Measurements from ENCODE around the gene FMC1.

DNA sequence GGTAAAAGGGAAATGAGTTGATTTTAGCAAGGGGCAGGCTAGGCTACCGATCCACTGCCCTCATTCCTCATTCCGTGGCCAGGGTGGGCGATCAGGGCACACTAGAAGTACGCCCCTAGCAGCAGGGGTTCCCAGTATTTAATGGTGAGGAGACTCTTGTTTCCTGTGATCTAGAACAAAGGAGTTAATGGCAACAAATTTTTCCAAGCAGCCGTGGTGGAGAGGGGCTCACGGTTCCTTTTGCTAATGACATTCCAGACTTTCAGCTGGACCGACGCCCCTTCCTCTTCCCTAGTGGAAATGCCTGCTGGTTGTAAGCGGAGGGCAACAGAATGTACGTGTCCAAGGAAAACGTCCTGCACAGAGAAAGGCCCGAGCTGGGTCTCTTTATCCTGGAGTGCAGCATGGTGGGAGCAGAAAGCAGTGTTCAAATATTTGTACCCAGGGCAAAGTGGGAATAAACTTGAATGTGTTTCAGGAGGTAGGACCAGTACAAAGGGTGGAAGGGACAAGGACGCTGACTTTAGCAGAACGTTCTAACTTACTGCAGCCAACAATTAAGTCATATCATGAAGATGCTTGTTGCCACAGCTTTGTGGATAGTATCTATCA is 30.3 kb upstream of the ZC3HAV1L start:
- PRO-cap = no peak

DNA sequence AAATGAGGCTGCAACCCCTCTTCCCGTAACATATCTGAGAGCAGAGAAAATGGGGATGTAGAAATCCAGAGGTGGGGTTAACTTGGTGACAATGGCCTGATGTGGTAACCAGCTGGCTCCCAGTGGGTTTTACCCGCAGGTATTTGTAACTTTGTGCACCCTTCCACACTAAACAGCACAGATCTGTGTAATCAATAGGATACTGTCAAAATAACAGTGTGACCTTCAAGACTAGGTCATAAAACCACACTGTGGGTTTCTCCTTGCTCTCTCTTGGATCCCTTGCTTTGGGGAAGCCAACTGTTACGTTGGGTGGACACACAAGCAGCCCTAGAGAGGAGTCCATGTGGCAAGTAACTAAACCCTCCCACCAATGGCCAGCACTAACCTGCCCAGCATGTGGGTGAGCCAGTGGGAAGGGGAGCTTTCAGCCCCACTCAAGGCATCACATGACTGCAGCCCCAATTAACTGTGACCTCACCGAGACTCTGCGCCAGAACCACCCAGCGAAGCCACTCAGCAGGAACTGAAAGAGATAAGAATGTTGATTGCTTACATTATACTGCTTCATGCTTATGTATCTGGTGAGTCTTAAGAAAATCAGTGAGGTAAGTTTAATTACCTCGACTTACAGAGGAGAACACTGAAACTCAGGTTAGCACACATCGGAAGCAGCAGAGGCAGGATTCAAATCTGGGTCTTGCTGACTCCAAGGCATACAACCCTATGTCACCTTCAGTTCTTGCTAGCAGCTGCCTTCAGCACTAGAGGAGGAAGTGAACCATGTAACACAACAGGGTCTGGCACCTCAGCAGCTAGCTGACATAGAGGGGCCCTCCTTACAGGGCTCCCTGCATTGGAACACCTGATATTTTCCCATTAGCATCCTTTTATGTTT is 9.4 kb upstream of the ZC3HAV1 start:
- PRO-cap = no peak

- PRO-cap = bidirectional peak, plus-strand start at chr7:139341317, minus-strand start at chr7:139341260; bidirectional peak, plus-strand start at chr7:139341863, minus-strand start at chr7:139341687
These were observed at the start of gene FMC1 for GRCh38 chr7:139340870-139341941. Gene FMC1, plus strand, starts transcription at chr7:139341337.

DNA sequence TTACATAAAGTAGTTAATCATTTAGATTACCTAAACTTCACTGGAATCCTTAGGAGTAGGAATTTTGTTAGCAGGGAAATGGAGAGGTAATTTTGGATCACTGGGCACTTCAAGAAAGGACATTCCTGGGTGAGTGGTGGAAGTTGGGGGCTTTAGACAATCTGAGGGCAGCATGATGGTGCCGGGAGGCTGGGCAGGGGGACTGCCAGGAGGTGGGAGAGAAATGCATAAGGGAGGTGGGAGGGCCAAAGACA is 3.1 kb downstream of the LUC7L2 start:
- PRO-cap = no peak

DNA sequence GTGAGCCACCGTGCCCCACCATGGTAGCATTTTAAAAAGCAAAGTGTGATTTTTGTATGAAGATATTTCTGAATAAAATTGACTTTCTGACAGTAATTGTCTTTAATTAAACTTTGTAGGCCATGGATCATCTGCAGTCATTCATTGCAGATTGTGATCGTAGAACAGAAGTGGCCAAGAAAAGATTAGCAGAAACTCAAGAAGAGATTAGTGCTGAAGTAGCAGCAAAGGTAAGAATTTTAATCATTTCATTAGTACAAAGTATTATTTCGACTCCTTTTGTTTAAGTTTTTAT is 42.3 kb downstream of the LUC7L2 start:
- PRO-cap = no peak

DNA sequence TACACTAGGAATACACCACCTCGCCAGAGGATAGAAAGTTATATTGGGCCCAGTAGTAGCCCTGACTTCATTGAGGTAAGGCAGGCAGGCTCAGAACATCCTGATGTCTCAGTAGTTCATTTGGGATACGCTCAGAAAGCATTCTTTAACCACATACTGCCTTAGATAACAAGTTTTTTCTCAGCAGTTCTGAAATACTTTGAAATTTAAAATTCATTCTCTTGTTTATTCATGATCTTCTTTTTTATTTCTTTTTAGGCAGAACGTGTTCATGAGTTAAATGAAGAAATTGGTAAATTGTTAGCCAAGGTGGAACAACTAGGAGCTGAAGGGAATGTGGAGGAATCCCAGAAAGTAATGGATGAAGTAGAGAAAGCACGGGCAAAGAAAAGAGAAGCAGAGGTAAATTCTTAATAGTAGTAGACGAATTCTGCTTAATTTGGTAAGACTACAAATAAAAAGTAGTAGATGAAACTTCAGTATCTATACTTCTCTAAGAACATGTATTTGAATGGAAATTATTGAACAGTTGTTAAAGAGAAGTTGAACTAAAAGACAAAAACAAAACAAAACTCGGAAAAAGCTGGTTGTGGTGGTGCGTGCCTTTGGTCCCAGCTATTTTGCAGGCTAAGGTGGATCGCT is 45.8 kb downstream of the LUC7L2 start:
- PRO-cap = no peak

GRCh38 chr7:139646921-139647552 is 123.6 kb downstream of the CLEC2L start:
- PRO-cap = no peak

DNA sequence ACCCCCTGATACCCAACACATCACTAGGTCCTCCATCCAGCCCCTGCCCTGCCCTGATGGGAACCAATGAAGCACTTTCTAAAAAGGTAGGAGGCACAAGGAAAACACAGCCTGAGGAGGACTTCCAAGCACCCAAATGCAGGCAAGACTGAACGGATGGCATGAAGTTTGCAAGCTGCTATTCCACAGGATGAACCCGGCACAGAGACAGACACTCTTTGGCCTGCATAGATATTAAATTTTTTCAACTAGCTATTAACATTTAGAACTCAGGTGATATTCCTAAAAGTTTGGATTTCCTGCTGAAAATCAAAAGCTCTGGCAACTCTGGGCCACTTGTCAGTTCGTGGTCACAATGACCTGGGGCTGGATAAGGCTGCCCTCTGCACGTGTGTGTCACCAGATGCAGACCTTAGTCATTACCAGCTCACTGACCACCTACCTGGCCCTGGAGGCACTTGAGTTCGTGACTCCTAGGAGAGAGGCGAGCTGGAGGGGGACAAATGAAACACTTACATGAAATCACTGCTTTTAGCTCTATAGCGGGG is 126.6 kb downstream of the HIPK2 start:
- PRO-cap = no peak

DNA sequence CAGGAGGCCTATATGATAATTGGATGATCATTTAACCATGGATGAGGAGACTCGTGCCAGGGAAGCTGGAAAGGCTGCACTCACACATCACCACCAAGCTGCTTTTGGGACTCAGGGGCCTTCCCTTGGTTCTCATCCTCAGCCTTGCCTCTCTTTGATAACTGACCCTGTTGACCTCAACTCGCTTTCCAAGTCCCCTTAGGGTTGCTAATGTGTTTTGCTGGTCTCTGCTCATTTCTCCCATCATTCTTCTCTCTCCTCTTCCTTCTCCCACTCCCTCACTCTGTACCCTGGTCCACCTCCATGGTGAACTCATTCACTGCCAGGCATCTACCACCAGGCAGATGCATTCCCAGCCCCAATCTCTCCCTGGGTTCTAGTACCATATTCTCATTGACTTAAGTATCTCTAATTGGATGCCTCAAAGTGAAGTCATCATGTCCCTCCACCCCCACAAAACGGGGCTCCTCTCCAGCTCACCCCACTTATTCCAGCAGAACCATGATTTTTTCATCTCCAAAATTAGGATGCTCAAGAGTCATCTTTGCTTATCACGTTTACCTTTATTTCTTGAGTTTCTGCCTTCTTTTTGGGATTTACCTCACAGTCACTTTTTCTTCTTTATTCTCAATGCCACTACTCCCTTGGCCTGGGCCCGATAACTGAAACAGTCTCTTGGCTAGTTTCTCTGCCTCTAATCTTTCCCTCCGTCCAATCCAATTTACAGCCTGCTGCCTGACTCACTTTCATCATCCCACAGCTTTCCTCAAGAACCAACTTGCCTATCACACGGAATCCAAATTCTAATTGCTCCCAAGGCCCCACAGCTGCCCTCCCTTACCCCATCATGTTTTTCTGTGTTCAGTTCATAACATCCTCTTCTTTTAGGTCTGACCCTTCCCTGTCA is 121.7 kb downstream of the HIPK2 start:
- PRO-cap = no peak

- PRO-cap = no peak
These were observed 121.0 kb downstream of the HIPK2 start for GRCh38 chr7:139656751-139657319.

DNA sequence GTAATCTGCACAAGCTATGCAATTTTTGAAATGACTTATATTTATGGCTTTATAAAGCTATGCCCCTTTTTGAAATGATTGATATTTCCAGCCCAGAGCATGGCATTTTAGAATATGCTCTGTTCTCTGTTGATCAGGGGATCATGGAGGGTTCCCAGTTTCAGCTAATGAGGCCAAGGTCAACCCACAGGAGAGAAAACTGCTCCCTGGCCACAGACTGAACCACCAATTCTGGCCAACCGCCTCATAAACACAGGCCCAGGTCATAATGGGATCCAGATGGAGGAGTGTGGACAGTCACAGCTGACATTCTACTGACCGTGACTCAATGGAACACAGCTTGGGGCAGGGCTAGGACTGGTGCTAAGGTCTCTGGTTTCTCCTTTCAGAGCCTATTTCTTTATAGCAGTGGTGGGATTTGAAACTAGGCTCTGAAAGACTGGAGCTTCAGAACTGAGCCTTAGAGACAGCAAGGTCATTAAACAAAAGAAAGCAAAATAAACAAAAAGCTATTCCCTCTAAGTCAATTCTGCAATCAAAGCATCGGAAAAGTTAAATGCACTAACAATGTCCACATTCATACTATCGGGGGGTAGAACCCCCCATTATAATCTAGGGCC is 68.3 kb downstream of the HIPK2 start:
- PRO-cap = no peak

DNA sequence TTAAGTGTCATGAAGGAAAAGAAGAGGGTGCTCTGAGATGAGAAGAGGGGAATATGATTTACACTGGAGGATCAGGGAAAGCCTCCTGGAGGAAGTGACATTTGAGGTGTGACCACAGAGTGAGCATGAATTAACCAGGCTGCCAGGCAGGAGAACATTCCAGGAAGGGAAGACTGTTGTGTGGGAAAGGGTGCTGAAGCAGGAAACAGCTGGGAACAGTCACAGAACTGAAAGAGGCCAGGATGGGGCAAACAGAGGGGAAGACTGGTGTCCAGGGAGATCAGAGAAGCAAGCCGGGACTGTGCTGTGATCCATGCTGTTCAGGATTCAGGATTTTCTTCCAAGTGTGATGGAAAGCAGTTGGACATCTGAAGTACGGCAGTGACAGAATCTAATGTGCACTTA is 14.9 kb downstream of the HIPK2 start:
- PRO-cap = no peak

DNA sequence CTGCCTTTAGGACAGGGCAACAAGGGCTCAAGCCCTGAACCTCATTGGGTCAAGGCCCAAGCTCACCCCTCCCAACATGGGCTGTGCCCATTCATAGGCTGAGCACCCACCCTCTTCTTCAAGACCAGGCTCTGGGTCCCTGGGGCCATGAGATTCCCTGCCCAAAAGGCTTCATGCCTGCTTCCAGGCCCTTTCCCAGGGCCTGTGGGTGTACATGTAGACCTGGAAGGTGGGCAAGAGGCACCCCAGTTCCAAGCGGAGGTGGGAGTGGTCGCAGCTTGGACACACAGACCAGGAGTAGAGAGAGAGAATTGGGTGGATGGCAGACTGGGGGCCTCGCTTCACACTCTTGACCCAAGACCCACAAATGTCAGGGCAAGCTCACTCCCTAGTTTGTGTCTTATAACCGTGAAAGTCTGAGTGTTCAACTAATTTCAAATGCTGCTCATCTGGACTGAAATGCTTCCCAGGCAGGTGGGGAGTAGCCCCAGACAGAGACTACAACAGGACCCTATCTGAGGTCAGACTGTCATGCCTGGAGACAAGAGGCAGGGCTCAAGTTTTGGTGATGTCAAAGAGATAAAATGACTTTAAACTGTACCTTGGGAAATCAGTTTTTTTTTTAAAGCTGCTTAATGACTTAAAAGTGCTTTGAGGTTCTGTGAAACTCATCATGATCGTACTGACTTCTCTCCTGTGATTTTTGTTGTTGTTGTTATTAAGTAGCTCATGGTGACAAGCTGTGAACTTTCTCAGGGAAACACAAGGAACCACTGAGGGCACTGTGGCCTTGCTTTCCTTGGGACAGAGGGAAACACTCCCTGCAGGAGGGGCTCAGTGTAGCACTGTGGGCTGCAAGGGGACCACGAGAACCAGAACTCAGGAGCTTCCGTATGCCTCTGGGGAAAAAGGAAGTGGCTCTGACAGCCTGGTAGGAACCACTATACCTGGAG is 9.7 kb downstream of the HIPK2 start:
- PRO-cap = no peak

DNA sequence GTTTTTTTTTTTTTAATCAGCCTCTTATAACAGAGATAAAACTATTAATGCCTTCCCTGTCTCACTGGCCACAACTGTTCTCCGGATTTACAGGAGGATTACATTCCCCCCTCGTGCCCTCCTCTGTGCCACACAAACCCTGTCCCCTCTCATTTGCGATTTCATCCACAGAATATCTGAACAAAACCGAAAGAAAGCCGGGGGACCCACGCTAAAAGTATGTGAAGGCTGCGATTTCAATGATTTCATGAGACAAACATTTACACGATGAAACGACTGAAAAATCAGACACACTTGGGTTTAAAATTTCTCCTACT is 1.4 kb downstream of the HIPK2 start:
- PRO-cap = no peak

GRCh38 chr7:139776734-139777412 is 925 bp downstream of the HIPK2 start:
- PRO-cap = no peak

GRCh38 chr7:139977187-139977627 is 85.5 kb downstream of the PARP12 start:
- PRO-cap = no peak

- PRO-cap = no peak
These were observed 48.9 kb downstream of the PARP12 start for GRCh38 chr7:140013795-140014242.

DNA sequence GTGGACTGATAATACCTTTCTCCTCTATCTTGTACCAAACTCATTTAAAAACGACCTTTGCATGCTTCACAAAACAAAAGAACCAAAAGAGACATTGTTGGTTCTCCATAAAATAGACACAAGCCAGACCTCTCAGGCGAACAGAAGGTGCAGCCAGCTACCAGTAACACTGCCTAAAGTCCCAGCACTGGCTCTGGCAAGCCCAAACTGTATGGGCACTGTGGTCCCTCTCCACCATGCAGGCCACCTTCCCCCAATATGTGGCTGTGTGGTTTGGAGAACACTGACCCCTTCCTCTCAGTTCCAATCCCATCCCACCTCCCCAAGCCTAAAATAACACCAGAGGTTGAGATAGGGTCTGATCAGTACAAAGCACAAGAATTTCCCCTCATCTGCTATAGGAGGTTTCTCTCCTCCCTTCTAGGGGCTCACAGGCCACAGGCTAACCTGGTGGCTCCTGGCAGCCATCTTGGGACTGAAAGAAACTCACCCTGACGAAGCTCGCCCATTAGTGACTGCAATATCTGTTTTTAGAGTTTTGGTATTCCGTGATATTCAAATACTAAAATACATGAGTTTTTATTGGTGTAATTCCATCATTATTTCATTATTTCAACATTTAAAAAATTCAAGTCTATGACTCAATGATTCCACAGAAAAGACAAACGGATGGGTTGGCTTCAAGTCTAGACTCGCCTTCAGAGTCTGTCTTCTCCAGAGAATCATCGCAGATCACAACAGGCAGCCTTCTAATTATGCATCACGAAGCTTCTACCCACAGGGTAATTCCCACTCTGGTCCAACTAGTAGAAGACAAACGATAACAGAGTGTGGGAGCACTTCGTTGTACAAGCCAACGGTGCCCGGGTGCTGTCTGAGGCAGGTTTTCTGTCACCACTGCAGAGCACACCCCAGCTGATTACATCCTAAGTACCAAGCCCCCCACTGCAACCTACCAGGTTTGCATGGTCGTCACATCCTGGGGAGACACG is 29.2 kb downstream of the PARP12 start:
- PRO-cap = no peak

DNA sequence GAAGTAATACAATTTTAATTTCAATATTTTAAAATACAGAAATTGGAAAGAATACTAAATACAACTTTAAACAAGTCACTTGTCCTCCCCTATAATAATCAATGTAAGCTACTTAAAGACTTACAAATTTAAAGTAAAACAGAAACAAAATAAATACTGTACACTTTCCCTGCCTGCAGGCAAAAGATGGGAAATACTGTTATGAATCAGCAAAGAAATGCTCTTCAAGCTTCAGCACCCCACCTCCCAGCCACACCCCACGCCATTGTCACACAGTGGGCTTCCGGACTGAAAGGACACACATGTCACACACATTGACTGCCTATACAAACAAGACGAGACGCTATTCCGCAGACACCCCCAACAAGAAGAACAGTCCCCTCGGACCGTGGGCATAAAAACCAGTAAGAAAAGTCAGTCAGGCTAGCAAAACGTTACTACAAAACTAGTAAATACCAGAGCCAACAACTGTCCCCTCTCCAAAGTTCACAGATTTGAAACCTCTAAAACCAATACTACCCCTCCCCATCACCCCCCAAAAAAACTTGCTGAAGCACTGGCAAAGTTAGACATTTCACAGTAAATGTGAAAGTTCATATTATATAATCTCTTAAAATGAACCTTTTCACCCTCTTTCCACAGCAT is 22.2 kb upstream of the PARP12 start:
- PRO-cap = no peak

DNA sequence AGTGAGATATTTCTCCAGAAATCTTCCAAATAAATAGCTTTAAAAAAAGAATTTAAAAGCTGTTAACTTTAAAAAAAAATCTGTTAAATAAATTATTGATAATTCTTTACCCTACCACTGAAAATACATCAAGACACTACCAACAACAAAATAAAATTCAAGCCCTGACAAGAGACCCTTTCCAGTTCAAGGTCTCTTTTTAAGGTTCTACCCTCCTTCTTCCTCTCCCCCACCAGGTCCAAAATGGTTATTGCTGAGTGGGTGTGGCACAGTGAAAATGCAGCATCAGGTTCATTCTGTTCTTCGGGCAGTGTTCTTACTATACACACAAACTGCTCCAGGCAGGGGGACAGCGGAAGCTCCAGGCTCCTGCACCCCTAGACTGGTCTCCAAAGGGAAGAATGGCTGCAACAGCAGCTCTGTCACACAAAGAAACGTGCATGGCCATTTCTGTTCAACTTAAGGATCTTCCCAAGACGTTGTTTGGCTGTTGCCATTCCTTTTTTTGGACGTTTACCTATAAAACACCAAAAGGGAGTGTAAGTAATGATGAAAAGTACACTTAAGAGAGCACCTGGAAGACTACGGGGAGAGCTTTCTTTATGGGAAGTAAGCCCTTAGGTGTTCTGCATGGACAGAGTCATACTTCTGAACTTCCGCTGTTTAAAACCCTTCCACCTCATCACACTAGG is 28.1 kb upstream of the PARP12 start:
- PRO-cap = no peak

Measured in mesenteric fat pad (tissue), 1 donor.